ENCODE results near the gene DDX27.

DNA sequence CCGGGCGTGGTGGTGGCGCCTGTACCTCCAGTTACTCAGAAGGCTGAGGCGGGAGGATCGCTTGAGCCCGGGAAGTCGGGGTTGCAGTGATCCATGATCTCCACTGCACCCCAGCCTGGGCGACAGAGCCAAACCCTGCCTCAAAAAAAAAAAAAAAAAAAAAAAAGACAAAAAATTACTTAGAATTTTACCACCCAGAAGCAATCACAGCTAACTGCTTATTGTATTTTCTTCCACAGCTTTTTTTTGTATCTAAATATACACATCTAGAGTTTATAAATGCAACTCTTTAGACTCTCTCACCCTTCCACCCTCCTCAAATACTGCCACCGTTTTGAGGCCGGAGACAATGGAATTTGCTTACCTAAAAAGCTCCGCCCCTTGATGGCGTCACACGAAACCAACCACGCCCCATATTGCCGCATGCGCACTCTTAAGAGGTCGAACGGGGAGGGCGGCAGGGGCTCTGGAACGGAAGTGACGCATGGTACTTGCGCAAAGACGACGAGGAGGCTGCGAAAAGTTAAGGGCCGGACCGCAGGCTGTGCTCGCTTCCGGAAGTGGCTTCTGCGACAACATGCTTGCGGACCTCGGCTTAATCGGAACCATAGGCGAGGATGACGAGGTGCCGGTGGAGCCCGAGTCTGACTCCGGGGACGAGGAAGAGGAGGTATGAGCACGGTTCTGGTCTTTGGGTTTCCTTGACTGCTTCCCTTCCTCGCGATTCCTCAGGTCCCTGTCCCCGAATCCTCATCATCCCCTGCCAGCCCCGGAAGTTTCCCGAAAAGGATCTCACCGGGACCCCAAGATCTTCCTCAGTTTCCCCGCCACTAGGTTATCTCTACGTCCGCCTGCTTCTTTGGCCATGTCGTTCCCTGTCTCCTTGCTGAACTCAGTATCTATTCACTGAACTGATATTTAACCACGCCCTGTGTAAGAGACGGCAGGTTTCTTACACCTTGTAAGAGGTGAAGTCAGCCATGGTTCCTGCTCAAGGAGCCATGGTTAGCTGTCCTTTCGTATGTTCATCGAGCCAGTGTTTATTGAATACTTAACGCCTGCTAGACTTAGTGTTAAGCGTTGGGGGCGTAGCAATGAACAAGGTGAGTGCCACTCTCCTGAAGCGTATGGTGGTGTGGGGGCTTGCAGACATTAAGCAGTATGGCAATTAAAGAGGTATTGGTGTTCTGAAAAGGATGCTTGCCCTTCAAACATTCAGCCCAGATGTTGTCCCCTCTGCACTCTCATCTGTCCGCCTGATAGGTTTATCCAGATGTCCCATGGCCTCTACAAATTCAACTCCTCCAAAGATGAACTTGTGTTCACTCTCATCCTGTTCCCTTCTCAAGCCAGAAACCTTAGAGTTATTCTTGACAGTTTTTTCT is at the start of gene DDX27:
TSS of gene DDX27 (plus strand) at position 545 of the 1,385 bp plus-strand sequence.
- PRO-cap, 3 experiments: peak in 3 of 3 experiments; most common plus-strand start position 498 of the sequence (in 3); most common minus-strand start position 358 of the sequence (in 3)

GRCh38 chr20:49276935-49277836 is 671 bp downstream of the ZNFX1 start:
- PRO-cap, 3 experiments: peak in 2 of 3 experiments; most common plus-strand start chr20:49277062 (in 2)

- PRO-cap, 3 experiments: no peak in any of the 3 experiments
Measured at GRCh38 chr20:49381492-49381954, 100.9 kb downstream of the KCNB1 start.

DNA sequence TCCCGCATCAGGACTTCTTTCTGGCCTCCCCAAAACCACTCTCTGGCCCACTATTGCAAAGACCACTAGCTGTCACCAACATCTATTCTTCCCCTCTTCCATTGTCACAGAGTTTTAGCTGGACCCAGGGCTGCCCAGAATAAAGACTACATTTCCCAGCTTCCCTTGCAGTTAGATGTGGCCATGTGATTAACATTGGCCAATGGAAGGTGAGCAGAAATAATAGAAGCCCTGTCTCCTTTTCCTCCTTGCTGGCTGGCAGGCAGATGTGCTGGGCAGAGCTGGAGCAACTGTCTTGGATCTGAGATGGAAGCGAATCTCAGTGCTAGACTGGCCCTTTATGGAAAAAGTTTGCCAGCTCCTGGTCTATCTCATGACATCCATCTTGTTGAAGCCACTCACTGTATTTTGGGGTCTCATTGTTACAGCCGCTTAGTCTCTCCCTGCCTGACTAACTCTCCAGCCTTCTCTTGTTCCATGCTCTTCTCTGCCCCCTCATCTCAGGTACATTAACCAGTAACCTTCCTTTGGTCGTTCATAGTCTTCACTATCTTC is 96.9 kb downstream of the KCNB1 start:
- PRO-cap, 3 experiments: no peak in any of the 3 experiments

DNA sequence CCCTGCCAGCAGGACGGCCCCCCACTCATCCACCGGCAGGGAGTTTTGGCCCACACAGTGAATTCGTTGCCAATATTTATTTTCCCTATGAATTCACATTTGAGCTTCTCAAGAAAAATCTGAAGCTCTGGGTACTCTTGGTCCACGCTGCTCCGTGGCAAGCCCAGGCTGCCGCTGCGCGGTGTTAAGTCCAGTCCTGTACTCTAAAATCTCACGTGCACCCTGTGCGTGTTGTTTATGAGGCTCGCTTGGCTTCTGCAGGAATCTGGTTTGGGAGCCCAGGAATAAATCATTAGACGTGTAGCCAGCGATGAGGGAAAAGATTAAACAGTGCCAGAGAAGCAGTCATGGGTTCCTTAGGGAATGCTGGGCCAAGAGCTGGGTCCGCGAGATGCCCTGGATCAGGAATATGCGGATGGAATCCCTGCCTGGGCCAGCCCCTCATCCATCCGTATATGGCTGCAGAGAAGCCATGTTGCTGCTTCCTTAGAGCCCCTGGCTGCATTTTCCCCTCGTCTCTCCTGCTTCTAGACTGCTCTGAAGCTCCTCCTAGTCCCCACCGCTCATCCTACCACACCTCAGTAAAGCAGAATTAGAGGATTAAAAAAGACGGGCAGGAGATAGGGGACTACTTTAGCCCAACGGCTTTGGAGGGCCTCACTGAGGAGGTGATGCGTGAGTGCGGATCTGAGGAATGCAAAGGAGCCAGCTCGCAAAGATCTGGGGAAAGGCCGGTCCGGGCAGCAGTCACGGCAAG is 87.2 kb downstream of the KCNB1 start:
- PRO-cap, 3 experiments: no peak in any of the 3 experiments

GRCh38 chr20:49414956-49416007 is 67.2 kb downstream of the KCNB1 start:
- PRO-cap, 3 experiments: no peak in any of the 3 experiments

GRCh38 chr20:49475257-49475836 is 7.1 kb downstream of the KCNB1 start:
- PRO-cap, 3 experiments: no peak in any of the 3 experiments

- PRO-cap, 3 experiments: no peak in any of the 3 experiments
Measured at GRCh38 chr20:49478035-49478696, 4.3 kb downstream of the KCNB1 start.

DNA sequence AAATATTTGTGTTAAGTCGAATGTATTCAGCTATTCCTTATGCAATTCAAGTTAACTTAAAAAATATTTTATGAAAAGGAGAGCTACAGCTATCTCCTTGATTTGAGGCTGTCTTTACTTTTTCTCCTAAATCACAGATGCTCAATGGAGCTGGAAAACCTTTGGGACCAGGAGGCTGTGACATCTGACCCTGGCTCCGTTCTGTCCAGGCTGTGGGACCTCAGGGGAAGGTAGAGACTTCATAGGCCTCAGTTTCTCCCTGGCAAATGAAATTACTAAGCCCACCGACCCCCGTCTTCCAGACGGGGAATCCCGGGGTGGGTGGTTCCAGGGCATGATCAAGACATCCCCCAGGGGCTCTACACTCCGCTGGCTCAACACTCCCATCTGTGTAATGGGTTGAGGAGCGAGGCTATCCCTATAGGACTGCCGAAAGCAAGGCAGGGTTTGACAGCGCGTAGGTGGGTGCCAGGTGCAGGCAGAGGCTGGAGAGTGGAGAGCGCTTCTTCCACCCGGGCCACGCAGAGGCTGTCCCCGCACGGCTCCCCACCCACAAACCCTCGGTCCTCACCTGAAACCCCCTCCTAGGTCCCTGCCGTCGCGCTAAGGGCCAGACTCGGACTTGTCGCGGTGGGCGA is 661 bp downstream of the PTGIS start:
- PRO-cap, 3 experiments: peak in 1 of 3 experiments; most common plus-strand start position 471 of the sequence (in 1); most common minus-strand start position 203 of the sequence (in 1)

DNA sequence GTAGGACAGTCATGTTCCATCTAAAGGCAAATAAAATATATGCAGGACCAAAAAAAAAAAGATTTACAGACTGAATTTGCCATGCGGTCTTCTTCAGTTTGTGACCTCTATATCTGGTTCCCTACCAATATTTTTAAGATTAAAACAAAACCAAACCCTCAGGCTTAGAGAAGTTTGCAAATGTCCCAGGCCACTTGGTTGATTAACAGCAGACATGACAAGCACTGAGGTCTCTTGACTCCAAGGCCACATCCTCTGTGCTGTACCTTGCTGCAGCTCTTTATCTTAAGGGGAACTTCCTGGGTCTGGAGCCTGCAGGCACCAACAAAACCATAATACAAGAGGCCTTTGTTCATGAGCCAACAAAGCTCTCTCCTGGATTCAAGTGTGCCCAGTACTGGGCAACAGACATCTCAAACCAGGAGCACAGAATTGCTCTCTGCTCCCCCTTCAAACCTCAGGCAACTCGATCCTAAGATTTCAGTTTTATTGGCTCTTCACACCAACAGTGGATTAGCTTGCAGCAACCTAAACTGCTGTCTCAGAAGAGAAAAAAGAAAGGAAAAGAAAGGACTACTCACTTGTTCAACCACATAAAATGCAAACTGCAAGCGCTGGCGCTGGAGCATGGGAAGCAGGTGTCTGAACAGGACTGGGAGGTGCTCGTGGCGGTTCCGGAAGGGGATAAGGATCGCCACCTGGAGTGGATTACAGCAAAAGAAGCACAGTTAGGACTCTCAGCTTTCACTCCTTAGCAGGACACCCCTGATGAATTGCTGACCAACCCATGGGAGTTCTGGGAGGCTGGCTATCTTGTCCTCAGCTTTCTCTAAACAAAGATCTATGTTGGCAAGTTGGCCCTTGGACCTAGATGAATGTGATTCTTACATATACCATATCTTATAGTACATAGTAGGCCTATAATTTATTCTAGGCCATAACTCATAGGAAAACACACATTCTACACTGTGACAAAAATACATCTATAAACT is 71.5 kb downstream of the B4GALT5 start:
- PRO-cap, 3 experiments: no peak in any of the 3 experiments

- PRO-cap, 3 experiments: no peak in any of the 3 experiments
Measured at GRCh38 chr20:49669932-49670242, 43.8 kb downstream of the B4GALT5 start.

DNA sequence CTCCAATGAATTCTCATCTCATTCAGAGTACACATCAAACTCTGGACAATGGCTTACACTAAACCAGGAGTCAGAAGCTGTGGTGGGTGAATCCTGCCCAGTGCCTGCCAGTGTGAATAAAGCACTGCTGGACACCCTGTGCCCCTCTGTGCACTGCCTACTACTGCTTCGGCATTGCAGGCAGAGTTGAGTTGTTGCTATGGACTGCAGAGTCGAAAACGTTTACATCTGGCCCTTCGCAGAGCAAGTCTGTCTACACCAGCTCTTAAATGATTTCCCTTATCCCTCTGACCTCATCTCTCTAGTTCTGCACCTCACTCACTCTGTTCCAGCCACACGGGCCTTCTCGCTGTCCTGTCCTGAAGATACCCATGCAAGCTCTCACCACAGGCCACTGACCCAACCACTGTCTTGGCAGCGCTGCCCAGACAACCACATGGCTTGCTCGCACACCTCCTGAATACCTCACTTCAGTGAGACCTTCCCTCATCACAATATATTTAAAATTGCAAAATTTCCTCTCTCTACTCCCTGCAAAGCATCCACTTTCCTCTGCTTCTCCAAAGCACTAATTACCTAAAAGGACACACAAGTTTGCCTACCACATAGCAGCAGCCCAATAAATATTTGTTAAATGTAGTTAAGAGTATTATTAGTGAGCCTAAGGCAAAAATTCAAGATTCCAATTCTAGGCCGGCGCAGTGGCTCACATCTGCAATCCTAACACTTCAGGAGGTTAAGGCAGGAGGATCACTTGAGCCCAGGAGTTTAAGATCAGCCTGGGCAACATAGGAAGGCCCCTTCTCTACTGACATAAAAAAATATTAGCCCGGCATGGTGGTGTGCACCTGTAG is 31.3 kb downstream of the B4GALT5 start:
- PRO-cap, 3 experiments: no peak in any of the 3 experiments

GRCh38 chr20:49700515-49701119 is 13.1 kb downstream of the B4GALT5 start:
- PRO-cap, 3 experiments: no peak in any of the 3 experiments

DNA sequence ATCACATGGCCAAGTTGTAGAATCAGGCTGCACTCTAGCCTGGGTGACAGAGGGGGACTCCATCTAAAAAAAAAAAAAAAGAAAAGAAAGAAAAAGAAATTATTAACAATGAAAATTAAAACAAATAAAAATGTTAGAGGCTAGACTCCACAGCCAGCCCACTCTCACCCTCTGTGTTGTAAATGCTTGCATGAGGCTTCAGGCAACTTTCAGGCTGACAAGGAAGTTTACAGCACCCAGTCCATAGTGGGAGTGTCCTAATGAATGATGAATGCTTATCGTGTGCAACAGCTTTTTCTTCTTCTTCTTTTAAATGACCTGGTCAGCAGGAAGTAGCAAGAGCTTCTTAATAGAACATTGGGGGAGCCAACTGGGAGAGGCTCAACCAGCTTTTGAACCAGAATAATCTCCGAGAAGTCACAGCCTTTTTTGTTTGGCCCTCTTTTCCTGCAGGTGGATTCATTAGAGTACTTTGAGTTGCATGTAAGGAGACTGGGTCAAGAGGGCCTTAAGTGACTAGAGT is 47.5 kb upstream of the SLC9A8 start:
- PRO-cap, 3 experiments: peak in 2 of 3 experiments; most common plus-strand start position 260 of the sequence (in 1); most common minus-strand start position 173 of the sequence (in 1)

DNA sequence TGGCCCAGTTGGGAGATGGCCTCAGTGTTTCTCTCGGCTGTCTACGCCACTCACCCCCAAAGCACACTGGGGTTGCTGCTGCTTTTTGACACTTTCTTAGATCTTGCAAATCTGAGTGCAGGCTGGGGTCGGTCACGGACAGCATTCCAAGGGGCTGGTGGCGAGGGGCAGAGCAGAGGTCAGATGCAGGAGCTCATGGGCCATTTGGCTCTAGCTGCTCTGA is 42.2 kb downstream of the SLC9A8 start:
- PRO-cap, 3 experiments: no peak in any of the 3 experiments

DNA sequence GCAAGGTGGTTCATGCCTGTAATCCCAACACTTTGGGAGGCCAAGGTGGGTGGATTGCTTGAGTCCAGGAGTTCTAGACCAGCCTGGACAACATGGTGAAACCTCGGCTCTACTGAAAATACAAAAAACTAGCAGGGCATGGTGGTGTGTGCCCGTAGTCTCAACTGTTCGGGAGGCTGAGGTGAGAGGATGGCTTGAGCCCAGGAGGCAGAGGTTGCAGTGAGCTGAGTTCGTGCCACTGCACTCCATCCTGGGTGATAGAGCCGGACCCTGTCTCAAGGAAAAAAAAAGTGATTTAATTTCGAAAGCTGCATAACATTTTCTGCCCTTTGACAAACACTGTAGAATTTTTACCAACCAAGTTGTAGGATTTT is 6.3 kb downstream of the RNF114 start:
- PRO-cap, 3 experiments: no peak in any of the 3 experiments

DNA sequence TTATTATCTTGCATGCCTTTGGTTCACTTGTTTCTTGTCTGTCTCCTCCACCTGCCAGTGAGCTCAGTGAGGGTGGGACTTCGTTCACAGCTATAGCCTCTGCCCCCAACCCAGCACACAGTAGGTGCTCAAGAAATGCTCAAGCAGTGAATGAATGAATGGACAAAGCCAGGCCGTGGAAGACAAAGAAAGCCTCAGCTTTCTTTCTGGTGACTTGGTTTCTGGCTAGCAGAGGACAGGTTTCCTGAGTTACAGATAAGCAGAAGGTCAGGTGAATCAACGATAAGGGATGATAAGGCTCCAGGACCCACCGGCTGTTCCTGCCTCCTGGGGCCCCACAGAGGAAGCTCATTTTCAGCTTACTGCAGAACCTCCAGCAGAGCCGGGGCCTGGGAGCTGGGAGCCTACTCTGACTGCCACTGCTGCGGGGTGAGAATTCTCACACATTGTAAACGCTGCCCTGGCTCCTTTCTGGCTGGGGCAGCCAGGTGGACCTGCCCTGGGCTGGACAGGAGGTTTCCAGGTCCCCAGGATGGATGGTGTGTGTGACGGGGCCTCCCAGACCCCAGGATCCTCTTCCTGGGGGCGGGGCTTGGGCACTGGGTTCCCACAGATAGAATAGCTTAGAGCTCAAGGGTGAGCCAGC is 29.8 kb downstream of the SNAI1 start:
- PRO-cap, 3 experiments: no peak in any of the 3 experiments

GRCh38 chr20:50122841-50123546 is 10.0 kb upstream of the UBE2V1 start:
- PRO-cap, 3 experiments: no peak in any of the 3 experiments

- PRO-cap, 3 experiments: no peak in any of the 3 experiments
Measured at GRCh38 chr20:50152103-50152817, 1.3 kb downstream of the PEDS1 start.

DNA sequence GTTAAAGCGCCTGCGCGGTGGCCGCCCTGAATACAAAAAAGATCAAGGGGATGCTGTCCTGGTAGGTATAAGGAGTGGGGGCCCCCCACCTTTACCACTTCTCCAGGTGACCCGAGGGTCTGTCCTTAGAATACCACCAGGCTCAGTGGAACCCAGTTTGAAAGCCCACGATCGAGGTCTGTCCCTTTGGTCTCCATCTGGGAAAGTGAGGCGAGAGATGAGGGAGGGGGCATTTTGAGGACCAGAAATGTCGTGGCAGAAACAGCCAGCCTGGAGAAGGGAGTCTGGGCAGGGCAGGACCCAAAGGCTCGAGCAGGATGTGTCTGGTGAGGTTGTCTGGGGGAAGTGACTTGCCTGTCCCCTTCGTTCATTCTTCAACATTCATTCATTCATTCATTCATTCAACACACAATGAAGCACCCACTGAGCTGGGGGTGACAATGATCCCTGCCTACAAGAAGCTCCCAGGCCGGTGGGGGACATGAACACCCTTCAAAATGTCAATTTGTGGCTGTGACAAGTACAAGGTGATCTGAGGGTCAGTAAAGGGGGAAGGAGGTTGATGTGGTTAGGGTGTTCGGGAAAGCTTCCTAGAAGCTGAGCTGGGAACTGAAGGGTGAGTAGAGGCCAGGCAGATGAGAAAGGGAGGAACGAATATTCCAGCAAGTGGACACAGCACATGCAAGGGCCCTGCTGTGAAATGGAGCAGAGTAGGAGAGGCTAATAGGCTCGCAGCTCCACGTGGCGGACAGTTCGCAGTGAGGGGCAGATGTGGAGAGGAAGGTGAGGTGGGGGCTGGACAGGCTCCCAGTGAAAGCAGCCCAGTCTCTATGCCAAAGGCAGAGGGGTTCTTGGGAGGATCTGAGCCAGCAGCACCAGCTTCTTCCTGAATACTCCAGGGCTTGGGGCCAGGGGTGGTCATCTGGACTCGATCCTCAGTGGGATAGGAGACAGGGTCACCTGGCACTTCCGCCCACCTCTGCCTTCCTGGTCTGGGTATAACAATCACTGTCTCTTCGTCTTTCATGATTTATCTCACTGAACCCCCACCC is 80.7 kb downstream of the CEBPB start:
- PRO-cap, 3 experiments: no peak in any of the 3 experiments

Measured in Metastatic Breast Carcinoma in the Ovary (tissue), 3 donors.